ENCODE results near the gene ELFN1.

DNA sequence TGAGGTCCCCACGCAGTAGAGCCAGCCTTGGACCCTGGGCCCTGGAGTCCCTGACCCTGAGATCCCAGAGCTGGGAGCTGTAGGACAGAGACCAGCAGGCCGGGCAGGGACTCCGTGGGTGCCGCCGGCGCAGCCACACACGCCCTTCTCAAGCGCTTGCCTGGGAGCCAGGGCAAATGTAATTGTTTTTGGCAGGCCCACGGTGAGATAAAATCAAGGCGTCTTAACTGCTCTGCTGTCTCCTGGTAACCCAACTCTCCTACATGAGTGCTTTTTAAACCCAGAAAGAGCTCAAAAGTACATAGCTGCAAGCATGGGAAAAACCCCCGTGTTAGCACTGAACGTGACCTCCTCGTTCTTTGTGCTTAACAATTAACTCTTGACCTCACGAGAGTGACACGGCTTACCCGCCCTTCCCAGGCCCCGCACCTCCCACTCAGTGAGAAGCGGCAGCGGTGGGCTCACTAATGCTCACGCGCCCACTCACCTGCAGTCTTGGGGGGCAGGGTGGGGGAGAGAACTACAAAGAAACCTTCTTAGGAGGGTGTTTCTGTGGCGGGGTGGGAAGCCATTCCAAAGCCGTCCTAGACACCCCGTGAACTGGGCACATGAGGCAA lies 8.6 kb downstream of the GPER1 start:
- RRBS = no CpG with 5 or more reads among the region's 24 CpGs

GRCh38 chr7:1156543-1157616 lies 3.1 kb downstream of the ZFAND2A start:
- RRBS = no CpG with 5 or more reads among the region's 21 CpGs

- RRBS = 0% methylated on average over 1 of the region's 11 CpGs
Measured at GRCh38 chr7:1298913-1299182, 66.2 kb downstream of the UNCX start.

- RRBS = no CpG with 5 or more reads among the region's 26 CpGs
Measured at GRCh38 chr7:1520465-1521124, 9.9 kb upstream of the MAFK start.

GRCh38 chr7:1536629-1537820 lies 6.5 kb downstream of the MAFK start:
- RRBS = 90% methylated on average over 6 of the region's 67 CpGs

GRCh38 chr7:1547566-1548385 lies 8.2 kb downstream of the TMEM184A start:
- RRBS = 84% methylated on average over 9 of the region's 47 CpGs

DNA sequence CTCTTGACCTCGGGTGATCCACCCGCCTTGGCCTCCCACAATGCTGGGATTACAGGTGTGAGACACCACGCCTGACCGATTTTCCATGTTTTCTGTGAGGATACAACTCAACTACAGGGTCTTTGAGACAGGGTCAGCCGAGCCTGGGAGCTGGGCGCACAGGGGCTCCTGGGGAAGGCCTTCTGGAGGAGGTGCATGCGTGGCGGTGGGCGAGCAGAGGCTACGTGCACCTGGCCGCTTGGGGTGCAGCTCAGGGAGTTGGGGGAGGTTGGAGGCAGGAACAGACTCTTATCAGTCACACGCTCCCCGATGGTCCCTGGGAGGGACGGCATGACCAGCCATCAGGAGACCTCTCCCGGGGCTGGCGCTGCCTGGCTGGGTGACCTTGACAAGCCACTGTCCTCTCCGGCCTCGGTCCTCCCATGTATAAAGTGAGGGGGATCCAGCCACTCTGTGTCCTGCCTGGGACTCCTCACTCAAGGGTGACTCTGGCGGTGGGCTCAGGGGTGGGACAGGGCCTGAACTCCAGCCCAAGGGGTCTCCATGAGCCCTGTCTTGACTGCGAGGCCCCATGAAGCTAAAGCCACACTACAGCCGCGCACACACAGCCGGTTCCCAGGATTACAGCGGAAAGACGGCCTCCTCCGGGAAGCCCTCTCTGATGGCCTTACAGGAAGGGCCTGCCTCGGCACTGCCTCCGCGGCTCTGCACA lies 2.5 kb downstream of the TMEM184A start:
- RRBS = 83% methylated on average over 3 of the region's 29 CpGs

- RRBS = 44% methylated on average over 10 of the region's 35 CpGs
Measured at GRCh38 chr7:1554897-1555706, 903 bp downstream of the TMEM184A start.

DNA sequence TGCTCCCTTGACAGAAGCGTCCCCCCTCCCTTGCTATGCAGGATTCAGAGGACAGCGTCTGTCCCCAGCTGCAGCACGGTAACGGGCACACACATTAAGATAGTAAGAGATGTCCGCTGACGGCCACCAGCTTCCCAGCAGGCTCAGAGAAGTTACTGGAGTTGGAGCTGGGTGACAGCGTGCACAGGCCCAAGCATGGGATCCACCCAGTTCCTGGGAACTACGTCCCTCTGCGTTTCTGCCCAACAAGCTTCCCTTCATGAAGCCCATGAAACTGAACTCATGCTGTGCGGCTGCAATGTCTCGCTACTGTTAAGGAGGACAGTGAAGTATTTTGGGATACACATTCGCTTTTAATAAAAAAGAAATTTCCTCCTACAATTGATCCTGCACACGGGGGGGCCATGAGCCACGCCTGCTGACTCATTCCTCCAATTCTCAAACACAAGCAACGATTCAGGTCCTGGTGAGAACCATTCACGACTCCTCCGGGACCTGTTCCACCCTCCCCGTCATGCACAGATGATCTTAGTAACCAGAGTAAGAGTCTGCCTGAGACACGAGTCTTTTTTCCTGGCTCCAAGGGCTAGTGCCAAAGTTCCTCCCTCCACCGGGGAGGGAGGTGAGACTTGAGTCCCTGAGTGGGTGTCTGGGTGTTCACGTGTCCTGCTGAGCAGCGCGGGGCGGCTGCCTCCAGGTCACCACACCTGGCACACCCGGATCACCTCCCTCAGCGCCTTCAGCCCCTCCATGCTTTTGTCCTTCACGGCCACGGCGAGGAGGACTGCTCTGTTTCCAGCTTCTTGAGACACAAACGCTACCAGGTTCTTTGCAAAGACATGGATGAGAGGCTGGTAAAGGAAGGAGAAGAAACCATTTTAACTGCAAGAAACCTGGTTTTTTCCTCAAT lies 2.6 kb downstream of the PSMG3 start:
- RRBS = 100% methylated on average over 1 of the region's 30 CpGs

DNA sequence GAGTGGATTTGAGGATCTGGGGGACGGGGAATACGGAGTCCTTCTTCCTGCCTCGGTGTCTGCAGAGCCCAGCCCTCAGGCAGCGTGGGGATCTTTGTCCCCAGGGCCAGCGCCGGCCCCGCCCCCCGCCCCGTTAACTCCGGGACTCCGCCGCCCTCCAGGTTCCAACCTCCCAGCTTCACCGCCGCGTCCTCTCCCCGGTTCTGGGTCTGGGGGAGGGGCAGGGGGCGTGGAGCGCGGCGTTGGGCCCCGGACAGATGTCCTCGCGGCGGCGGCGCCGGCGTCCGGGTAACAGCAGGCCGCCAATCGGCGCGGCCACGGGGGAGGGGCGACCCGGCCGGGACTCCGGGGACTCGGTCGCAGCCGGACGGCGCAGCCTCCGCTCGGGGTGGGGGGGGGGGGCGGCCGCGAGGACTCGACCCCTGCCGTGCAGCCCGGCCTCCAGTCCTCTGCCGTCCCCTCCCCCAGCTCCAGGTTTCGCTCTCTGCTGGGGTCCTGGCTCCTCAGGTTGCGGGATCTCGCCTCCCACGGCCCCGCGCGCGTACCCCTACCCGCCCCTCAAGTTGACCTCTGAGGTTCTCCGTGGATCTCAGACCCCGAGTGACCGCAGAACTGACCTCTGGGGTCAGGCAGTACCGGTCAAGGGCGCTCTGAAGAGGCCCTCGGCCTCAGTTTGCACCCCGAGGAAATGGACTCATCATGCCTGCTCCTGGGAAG lies 2.3 kb upstream of the ELFN1 start:
- RRBS = 42% methylated on average over 26 of the region's 68 CpGs

- RRBS = no CpG with 5 or more reads among the region's 17 CpGs
Measured at GRCh38 chr7:1668561-1669045, 1.5 kb upstream of the ELFN1 start.

GRCh38 chr7:1669473-1670401 lies at the start of gene ELFN1:
TSS of gene ELFN1 (plus strand) at chr7:1670277.
- RRBS = 39% methylated on average over 35 of the region's 79 CpGs

GRCh38 chr7:1695009-1695346 lies 24.9 kb downstream of the ELFN1 start:
- RRBS = no CpG with 5 or more reads among the region's 19 CpGs

DNA sequence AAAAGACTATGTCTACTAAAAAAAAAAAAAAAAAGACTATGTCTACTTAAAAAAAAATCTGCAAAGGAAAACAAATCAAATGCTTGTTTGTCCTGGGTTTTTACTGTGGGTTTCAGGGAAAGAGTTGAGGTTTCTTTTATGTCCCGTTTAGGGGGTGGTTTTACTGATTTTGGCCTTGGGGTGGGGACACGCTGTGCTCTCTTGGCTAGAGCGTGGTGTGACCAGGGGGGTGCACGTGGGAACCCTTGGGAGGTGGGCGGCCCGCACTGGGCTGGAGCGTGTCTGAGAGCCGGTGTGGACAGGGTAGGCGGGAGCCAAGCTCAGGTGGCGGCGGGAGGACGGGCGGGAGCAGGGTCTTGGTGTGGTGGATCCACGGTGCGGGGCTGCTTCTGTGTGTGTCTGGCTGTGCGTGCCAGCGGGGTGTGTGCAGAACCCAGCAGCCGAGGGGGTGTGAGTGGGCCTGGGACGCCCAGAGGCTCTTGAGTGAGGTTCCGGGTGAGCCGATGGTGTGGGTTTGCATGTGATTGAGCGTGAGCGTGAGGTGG lies 77.9 kb downstream of the ELFN1 start:
- RRBS = no CpG with 5 or more reads among the region's 23 CpGs

DNA sequence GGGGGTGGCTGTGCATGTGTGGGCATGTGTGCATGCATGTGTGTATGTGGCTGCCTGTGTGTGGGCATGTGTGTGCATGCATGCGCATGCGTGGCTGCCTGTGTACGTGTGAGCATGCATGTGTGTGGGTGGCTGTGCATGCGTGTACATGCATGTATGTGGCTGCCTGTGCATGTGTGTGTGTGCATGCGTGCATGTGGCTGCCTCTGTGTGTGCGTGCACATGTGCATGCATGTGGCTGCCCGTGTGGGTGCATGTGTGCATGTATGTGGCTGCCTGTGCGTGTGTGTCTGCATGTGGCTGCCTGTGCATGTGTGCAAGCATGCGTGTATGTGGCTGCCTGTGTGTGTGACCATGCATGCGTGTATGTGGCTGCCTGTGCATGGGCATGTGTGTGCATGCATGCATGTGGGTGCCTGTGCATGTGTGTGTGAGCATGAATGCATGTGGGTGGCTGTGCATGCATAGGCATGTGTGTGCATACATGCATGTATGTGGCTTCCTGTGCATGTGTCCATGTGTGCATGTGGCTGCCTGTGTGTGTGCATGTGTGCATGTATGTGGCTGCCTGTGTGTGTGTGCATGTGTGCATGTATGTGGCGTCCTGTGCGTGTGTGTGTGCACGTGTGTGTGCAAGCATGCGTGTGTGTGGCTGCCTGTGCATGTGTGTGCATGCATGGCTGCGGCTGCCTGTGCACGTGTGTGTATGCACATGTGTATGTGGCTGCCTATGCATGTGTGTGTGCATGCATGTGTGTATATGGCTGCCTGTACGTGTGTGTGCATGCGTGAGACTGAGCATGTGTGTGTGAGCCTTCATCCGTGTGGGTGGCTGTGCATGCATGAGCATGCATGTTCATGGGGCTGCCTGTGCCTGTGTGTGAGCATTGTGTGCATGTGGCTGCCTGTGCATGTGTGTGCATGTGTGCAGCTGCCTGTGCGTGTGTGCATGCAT lies 217.4 kb downstream of the ELFN1 start:
- RRBS = no CpG with 5 or more reads among the region's 20 CpGs

- RRBS = no CpG with 5 or more reads among the region's 8 CpGs
Measured at GRCh38 chr7:1924136-1924484, 254.0 kb downstream of the ELFN1 start.

GRCh38 chr7:2215757-2216280 lies 16.9 kb downstream of the MAD1L1 start:
- RRBS = no CpG with 5 or more reads among the region's 19 CpGs

DNA sequence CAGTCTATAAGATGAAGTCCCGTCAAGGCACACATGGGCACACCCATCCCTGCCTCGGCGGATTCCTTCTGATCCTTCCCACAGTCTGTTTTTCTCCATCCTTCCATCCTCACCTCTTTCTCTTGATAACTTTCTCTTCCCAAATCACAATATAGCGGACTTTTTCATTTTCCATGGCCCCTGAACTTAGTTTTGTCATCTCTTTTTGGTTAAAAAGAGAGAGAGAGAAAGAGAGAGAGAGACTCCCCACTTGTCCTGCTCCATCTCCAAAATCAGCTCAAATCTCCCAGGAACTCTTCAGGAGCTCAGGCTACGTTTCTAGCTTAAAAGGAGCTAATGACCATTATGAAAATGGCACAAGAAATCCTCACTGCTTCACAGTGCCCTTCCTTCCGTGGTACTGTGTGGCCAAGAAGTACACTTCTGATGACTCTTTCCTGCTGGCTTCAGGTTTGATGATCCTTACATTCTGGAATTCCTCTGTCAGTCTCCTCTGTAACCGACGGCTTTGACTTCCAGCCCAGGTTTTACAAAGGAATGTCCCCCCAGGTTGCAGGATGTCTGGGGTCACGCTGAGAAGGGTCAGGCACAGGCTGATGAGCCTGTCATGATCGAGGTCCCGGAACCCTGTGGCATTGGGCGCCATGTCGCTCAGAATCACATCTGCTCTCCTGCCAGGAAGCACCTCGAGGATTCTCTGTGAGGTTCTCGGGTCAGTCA lies 2.2 kb upstream of the MAD1L1 start:
- RRBS = no CpG with 5 or more reads among the region's 15 CpGs

- RRBS = no CpG with 5 or more reads among the region's 14 CpGs
Measured at GRCh38 chr7:2371633-2372257, 17.1 kb downstream of the EIF3B start.

GRCh38 chr7:2403732-2404721 lies 616 bp downstream of the CHST12 start:
- RRBS = 2% methylated on average over 35 of the region's 72 CpGs

Measured in Jurkat, Clone E6-1 (cell line).